Spinal cord (tissue), 3 donors: ENCODE measurements around a stretch of chr17.

DNA sequence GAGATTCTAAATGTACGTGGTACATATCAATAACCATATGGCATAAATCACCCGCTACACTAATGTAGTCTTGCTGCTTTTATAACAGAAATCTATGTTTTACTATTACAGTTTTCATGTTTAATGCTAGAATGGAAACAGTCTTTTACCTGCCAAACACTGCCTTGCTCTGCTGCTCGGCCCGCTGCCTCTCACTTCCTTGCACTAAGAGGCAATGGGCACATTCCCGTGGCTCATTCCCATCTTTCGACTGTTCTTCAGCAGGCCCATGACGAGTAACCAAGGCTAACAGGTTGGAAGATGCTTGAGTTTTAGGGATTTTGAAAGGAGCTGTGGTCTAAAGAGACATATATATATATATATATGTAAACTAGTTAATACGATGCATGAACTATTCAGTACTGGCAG lies 47.9 kb upstream of the ALDH3A1 start:
- PRO-cap: no peak
- RAMPAGE, long total RNA: no peak

DNA sequence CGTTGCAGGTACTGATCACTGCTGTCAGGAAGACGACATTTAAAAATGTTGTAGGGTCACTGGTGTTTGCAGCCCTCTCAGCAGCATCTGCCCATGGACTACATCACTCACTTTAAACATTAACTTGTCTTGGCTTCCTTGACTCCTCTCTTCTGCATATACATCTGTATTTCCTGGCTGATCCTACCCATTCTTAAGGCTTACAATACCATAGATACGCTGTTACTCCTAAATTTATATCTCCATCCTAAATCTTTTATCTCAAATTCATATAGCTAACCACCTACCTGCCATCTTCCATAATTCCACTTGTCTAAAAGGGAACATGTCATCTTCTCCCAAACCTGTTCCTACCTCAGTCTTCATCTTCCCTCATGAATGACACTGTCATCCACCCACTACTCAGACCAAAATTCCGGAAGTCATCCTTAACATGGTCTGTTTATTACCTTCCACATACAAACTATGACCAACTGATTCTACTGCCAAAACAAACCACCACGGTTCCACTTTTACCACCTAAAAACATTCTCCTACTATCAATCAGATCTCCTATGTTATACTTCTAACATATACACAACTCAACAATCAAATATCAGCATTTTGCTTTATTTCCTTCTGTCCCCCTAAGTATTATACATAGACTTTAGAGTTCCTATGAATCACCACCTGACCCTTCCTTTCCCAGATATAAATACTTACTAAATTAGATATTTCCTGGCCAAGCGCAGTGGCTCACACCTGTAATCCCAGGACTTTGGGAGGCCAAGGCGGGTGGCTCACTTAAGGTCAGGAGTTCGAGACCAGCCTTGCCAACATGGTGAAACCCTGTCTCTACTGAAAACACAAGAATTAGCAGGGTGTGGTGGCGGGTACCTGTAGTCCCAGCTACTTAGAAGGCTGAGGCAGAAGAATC lies 7.5 kb downstream of the AKAP10 start:
- PRO-cap: no peak
- RAMPAGE, long total RNA: no peak

DNA sequence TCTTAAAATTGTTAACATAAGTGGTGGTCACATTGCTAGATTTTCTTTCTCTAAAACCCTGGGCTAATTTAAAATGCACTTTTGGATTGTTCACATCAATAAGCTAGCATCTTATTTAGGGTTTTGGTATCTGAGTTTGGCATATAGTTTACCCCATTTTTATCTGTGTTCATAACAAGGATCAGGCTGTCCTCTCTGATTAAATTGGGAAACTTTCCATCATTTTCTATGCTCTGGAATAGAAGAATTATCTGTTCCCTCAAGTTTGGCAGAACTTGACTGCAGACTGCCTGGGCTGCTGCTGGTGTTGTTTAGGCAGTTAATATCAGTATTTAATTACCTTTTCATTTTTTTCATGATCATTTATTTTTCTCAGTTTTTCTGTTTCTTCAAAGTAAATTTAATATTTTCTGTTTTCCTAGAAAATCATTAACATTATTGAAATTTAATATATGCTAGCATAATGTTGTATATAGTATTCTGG lies 1.8 kb downstream of the SPECC1 start:
- PRO-cap: no peak
- RAMPAGE, long total RNA: no peak

GRCh38 chr17:20090977-20092394 lies 82.3 kb downstream of the SPECC1 start:
- PRO-cap: no peak
- RAMPAGE, long total RNA: no peak

GRCh38 chr17:20938146-20938717 lies 104.6 kb downstream of the USP22 start:
- PRO-cap: no peak
- RAMPAGE, long total RNA: no peak

GRCh38 chr17:21016937-21017333 lies 25.9 kb downstream of the USP22 start:
- PRO-cap: no peak
- RAMPAGE, long total RNA: no peak

DNA sequence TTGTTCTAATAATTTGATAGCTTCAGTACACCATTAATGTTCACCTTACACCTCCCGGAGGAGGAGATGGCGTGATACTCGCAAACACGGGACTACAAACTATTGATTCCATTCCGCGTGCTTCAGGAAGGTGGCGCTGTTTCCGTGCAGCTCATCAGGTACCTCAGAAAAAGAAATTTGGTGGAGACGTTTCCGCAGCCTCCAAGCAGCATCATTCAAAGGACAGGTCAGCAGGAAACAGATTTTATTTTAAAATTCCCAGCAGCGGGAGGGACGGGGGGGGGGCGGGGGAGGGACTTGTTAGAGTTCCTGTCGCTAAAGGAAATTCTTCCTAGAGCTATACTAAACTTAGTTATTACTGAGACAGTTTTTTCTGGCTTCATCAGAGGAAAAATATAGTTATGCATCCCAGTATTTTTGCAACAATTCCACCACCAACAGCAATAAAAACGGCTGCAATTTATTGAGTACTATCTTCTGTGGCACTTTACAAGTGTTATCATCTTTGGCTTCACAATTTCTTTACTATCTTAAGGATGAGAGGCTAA lies 7.0 kb upstream of the DHRS7B start:
- PRO-cap: no peak
- RAMPAGE, long total RNA: no peak

DNA sequence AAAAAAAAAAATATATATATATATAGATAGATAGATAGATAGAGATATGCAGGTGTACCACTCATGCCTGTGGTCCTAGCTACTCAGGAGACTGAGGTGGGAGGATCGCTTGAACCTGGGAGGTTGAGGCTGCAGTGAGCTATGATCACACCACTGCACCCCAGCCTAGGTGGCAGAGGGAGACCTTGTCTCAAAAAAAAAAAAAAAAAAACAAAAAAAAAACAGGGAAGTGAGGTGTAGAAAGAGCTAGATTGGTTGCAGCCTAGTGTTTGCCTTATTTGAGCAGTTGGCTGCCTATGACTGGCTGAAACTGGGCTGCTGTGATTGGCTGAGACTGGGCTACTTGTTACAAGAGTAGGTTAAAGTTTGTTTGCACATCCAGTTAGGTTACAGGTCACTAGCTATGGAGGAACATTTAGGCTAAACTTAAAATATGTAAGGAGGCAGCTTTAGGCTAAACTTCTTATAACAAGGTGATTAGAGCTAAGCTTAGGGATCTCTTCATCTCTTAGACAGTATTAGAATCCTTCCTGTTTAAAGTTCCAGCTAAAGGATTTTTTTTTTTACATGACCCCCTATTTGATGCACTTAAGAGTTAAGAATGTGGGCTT lies 5.7 kb downstream of the DHRS7B start:
- PRO-cap: no peak
- RAMPAGE, long total RNA: no peak

GRCh38 chr17:21161621-21162145 lies 34.9 kb downstream of the DHRS7B start:
- PRO-cap: no peak
- RAMPAGE, long total RNA: no peak

DNA sequence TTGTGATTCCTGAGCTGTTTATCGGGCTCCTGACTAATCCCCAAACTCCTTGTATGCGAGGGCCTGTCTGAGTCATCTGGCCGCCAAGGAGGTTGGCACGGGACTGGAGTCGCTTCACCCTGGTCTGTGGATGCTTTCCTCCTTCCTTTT lies 2.2 kb upstream of the MAP2K3 start:
- PRO-cap: no peak
- RAMPAGE, long total RNA: no peak

DNA sequence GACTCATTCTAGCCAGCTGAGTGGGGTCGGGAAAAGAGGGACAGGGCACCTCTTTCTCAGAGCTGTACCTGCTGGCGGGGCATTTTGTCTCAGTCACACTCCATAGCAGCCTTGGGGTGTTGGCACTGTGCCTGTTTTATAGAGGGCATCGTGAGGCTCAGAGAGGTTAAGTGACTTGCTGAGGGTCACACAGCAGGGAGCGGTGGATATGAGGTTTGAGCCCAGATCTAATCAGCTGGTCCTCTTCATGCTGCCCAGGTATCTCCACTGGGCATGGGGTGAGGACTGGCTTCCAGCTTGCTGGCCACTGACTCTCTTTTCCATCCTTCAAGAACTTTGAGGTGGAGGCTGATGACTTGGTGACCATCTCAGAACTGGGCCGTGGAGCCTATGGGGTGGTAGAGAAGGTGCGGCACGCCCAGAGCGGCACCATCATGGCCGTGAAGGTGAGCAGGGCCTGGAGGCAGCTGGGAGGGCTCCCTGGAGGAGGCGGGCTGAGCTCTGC lies 15.8 kb downstream of the MAP2K3 start:
- PRO-cap: no peak
- RAMPAGE, long total RNA: no peak

GRCh38 chr17:21419059-21420111 lies 43.2 kb downstream of the KCNJ12 start:
- PRO-cap: no peak
- RAMPAGE, long total RNA: no peak

- PRO-cap: no peak
- RAMPAGE, long total RNA: no peak
Observed at GRCh38 chr17:22523975-22524819, 831.9 kb downstream of the KCNJ18 start.

- PRO-cap: no peak
- RAMPAGE, long total RNA: no peak
Observed at GRCh38 chr17:27319660-27320745, 26.1 kb downstream of the WSB1 start.

GRCh38 chr17:27332170-27332510 lies 38.2 kb downstream of the WSB1 start:
- PRO-cap: no peak
- RAMPAGE, long total RNA: no peak

DNA sequence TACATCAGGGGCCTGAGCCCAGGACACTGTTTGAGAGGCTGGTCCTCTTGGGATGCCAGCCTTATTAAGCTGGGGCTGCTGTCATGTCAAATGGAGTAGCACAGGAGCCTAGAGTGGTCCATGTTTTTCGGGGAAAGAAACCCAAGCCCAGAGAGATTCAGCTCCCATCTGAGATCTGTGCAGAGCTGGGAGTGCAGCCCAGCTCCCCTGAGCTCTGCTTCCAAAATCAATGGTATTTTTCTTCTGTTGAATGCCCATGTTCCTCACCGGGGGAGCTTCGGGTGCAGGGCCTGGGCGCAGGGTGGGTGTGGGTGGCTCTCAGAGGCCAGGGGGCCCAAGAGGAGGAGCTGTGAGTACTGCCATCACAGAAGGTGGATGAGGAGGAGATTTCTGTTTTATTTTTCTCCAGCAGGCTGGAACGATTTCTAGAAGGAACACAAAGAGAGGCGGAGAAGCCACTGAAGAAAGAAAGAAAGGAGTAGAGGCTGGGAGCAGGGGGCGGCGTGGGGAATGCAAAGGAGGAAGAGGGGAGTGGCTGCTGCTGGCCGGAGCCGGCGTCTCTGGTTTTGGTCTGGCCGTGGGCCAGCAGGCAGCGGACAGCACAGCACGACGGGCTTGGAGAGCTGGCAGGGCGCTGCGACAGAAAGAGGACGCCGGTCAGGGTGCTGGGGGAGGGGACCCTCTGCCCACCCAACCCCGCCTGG lies 76.3 kb upstream of the KSR1 start:
- PRO-cap: no peak
- RAMPAGE, long total RNA: no peak

DNA sequence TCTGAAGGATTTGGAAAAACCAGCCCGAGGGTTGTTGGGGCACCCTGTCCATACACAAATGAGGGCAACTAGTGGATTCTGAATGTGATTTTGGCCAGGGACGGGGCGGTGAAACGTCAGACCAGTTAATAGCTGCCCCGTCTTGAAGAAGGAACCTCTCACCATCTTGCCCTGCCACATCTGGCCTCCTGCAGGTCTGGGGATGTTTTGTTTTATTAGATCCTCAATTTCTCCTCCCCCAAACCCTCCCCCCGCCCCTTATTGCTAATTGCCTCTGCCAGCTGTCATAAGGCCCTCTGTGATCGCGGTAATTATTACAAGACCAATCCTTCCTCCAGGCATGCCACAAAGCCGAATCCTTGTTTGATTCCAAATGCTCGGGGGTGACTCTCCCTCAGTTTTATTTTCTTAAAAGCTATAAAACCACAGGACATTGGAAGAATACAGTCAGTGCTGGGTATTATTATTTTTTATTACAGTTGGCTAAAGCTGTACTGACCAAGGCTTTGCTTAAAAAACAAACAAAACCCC lies 1.5 kb downstream of the KSR1 start:
- PRO-cap: no peak
- RAMPAGE, long total RNA: no peak

DNA sequence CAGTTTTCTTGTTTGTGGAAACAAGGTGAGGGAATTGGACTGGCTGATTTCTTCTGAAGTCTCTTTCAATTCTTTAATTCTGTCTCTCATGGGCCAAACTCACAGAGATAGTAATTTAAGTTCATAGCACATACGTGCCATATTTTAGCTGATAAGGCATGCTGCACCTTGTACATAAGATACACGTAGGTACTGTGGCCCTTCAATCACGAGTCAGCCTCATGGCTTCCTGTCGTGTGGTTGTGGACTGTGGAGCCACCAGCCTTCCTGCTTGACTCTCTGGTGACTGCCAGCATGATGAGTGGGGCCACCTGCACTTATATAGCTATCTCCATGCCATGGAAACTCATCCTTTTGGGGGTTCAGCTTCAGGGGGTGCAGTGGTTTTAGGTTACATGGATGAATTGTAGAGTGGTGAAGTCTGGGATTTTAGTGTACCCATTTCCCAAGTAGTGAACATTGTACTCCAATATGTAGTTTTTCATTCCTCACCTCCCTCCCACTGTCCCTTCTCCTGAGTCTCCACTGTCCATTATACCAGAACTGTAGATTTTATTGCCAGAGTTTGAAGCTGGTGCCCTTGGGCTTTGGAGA lies 25.2 kb downstream of the KSR1 start:
- PRO-cap: no peak
- RAMPAGE, long total RNA: no peak

- PRO-cap: no peak
- RAMPAGE, long total RNA: no peak
Observed at GRCh38 chr17:27506427-27506769, 50.1 kb downstream of the KSR1 start.

DNA sequence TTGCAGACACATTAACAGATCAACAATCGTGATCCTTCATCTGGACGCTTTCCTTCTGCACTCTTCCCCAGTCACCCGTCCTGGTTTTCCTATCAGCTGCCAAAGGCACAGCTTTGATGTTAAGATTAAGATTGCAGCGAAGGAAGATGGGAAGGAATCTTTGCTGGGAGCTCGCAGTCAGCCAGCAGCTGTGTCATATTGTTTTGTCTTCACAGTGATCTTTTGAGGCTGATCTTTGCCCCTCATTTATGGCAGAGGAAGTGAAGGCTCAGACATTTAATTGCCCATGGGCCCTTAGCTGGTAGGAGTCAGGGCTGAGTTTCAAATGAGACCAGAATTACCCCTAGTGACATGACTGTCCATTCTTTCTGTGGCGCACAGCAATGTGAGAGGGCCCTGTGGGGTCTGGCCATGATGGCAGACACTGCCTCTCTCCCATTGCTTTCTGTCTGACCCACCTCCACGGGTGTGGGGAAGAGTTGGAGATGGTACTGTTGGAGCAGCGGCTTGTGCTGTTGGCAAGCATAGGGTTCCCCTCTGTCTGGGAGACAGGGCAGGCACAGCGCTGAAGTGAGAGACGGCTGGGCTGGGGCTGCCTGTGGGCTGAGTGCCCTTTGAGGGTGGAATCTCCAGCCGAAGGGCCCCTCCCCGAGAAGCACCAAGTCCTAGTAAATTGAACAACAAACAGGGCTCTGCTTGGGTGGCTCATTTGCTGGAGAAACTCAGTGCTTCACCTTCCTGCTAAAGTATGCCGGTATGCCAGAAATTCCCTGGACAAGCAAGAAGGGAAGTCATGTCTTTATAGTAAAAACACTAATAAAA lies 79.5 kb downstream of the KSR1 start:
- PRO-cap: no peak
- RAMPAGE, long total RNA: no peak